ENCODE measurements around a stretch of chr10.

DNA sequence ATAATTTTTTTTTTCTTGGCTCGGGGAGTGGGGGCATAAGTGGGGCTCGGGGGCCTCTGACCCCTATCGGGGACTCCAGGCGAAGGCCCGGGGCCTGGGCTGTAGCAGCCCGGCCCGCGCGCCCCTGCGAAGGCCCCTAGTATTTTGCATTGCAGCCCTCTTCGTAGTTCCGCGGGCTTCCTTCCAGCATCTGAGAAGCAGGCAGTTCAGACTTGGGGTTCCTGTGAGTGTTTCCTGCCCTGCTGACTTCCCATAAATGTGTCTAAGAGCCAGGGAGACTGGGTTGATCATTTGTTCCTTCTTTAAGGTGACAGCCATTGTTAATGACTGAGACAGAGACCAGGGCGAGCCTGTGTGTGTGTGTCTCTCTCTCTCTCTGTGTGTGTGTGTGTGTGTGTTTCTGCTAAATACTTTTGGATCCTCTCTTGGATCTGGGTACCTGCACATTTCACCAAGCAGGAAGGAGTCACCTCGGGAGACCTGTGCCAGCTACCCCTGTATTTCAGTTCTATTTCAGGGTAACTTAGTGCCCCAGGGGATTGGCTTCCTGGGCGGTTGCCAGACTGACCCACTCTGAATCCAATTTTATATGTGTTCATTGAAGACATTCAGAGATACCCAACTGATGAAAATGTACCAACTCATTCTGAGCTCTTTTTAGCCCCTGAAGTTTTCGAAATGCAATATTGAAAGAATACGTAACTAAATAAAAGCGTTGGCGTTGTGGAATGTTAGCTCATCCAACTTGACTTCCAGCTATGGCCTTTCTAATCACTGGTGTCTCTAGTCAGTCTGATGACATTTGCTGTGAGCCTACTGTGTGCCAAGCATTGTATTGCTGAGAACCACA, 822 bp downstream of the MSRB2 start:
- PRO-cap, 2 experiments = peak in 2 of 2 experiments; most common plus-strand start position 212 of the sequence (in 1); most common minus-strand start position 192 of the sequence (in 2)

DNA sequence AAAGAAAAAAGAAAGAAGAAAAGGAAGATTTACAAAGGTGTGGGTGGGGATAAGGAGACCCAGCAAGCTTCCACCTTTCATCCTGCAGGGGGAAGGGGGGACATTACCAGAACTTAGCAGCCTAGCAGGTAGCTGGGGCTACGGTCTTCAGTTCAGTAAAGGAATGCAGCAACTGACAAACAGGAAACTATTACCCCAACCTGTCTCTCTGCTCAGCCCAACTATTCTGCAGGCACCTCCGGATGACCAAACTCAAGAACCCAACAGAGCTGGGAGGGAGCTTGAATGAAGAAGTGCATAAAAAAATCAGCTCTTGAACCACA, 18.2 kb upstream of the C10orf67 start:
- PRO-cap, 2 experiments = no peak in any of the 2 experiments

GRCh38 chr10:23432118-23433154, 6.4 kb upstream of the OTUD1 start:
- PRO-cap, 2 experiments = peak in 2 of 2 experiments; most common plus-strand start chr10:23432320 (in 1); most common minus-strand start chr10:23432244 (in 1)

DNA sequence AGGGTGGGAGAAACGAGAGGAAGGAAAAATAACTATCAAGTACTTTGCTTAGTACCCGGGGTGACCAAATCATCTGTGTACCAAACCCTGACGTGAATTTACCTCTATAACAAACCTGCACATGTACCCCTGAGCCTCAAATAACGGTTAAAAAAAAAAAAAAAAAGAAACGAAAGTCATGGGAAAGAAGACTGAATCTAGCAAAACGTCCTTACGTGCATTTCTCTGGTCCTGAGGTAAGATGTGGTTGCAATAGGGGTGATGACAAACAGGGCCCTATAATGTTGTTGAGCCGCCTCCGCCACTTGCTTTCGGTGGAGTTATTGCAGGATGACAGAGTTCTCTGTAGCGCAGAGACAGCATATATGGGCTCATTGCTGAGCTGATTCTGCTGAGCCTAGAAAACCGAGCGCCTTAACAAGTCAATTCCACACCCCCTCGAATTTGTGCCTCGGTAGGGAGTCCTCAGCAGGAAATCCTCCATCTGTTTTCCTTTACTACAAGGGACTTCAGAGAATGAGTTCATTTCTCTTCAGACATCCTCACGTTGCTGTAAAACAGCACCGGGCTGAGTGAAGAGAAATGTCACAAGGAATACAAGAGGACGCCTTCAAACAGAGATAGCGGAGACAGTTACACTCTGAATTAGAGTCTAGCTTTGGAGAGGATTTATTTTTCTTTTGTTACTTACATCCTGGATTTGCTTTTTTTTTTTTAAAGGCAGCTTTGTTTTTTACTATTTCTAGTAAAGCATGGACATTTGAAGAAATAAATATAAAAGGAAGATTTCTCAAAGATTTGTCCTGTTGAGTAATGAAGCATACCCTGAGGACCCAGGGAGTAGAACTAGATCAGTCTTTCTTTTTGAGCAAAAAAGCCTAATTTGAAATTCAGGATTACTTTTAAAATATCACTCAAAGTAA, 90.7 kb upstream of the KIAA1217 start:
- PRO-cap, 2 experiments = no peak in any of the 2 experiments

DNA sequence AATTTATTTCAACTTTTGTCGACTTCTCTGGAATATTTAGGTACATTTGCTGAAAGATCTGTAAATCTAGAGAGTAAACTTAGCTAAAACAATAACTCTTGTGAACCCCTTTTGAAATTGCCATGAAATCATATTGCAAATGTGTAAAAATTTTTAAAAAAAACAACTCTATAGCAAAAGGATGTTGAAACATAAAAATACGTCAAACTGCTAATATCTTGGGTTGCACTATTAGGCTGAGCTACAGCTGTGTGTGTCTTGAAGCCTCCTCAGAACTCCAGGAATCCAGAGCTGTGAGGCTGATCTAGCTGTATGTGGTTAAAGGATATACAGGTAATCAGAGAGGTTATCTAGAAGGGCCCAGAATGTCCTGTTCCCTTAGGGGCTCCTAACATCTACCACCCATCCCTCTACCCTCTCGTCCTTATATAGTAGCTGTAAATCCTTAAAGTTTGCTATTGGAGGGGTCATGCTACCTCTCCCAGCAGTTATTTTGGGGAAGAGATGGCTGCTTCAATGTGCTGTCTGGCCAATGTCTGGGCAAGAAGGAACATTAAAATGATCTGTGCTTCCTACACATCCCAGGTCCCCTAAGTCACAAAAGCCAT, 89.5 kb upstream of the KIAA1217 start:
- PRO-cap, 2 experiments = no peak in any of the 2 experiments

- PRO-cap, 2 experiments = no peak in any of the 2 experiments
Observed at GRCh38 chr10:24213825-24214256, 4.9 kb downstream of the KIAA1217 start.

GRCh38 chr10:24238486-24239699, 30.0 kb downstream of the KIAA1217 start:
- PRO-cap, 2 experiments = no peak in any of the 2 experiments

DNA sequence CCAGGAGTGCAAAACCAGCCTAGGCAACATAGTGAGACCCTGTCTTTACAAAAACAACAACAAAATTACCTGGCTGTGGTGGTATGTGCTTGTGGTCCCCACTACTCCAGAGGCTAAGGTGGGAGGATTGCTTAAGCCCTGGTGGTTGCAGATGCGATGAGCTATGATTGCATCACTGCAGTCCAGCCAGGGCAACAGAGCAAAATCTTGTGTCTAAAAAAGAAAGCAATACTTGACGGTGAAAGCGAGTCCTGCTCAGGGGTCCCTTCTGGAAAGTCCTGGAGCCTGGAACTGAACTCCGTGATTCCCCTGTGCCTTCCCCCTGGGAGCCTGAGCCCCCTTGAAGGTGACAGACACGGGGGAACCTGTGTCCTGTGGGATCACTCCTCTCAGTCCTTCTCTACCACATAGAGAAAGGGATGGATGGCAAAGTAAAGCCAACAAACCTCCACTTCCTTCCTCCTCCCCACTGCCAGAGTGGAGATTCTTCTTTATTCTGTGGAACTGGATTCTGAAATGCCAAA, 50.5 kb downstream of the KIAA1217 start:
- PRO-cap, 2 experiments = no peak in any of the 2 experiments

- PRO-cap, 2 experiments = no peak in any of the 2 experiments
Observed at GRCh38 chr10:24306403-24307029, 97.6 kb downstream of the KIAA1217 start.

GRCh38 chr10:24450616-24451368, 241.9 kb downstream of the KIAA1217 start:
- PRO-cap, 2 experiments = no peak in any of the 2 experiments

GRCh38 chr10:24468080-24468912, 255.4 kb downstream of the ARHGAP21 start:
- PRO-cap, 2 experiments = no peak in any of the 2 experiments

GRCh38 chr10:24484772-24485281, 238.9 kb downstream of the ARHGAP21 start:
- PRO-cap, 2 experiments = no peak in any of the 2 experiments

DNA sequence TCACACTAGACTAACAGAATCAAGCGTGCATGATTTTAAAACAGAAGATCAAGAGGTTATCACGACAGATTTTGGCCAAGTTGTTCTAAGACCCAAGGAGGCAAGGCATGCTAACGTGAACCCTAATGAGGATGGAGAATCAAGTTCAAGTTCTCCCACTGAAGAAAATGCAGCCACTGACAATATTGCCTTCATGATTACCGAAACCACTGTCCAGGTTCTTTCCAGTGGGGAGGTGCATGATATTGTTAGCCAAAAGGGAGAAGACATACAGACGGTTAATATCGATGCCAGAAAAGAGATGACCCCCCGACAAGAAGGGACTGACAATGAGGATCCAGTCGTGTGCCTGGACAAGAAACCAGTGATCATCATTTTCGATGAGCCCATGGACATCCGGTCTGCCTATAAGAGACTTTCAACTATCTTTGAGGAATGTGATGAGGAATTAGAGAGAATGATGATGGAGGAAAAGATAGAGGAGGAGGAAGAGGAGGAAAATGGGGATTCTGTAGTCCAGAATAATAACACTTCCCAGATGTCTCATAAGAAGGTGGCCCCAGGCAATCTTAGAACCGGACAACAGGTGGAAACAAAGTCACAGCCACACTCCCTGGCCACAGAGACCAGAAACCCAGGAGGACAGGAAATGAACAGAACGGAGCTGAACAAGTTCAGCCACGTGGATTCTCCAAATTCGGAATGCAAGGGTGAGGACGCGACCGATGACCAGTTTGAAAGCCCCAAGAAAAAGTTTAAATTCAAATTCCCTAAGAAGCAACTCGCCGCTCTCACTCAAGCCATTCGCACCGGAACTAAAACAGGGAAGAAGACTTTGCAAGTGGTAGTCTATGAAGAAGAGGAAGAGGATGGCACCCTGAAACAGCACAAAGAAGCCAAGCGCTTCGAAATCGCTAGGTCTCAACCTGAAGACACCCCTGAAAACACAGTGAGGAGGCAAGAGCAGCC, 180.2 kb downstream of the ARHGAP21 start:
- PRO-cap, 2 experiments = no peak in any of the 2 experiments

- PRO-cap, 2 experiments = no peak in any of the 2 experiments
Observed at GRCh38 chr10:24548684-24549022, 175.0 kb downstream of the ARHGAP21 start.

GRCh38 chr10:24643271-24644373, 80.1 kb downstream of the ARHGAP21 start:
- PRO-cap, 2 experiments = no peak in any of the 2 experiments

GRCh38 chr10:24706455-24707567, 16.9 kb downstream of the ARHGAP21 start:
- PRO-cap, 2 experiments = no peak in any of the 2 experiments

DNA sequence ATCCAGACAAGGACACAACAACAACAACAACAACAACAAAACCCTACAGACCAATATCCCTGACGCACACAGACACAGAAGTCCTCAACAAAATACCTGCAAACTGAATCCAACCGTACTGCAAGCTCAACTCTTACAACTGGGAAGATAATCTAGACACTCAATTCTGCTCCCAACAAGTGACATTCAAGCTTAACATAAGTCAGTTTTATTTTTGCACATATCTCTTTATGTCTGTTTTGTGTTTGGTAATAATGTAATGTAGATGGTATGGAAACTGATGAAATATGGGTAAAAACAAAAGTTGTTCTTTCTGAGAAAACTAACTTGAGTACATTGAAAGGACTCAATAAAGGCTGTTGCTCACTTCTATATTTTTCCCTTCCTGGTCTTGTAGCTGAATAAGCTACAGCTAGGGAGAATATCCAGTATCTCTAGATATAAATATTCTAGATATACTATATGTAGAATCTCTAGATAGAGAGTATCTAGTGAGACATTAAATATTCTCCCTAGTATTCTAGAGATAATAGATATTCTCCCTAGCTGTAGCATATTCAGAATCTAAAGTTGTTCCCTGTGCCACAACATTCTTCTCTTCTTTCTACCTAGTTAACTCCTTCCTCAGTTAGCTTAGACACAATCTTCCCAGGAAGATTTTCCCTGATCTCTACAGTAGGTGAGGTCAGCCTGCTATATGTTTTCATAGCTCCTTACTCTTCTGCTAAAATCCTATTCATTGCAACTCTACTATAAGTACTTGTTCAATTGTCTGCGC, 13.7 kb downstream of the ARHGAP21 start:
- PRO-cap, 2 experiments = no peak in any of the 2 experiments

- PRO-cap, 2 experiments = no peak in any of the 2 experiments
Observed at GRCh38 chr10:24951113-24952087, 1.0 kb downstream of the PRTFDC1 start.

GRCh38 chr10:24953226-24954160, 1.1 kb upstream of the PRTFDC1 start:
- PRO-cap, 2 experiments = no peak in any of the 2 experiments

GRCh38 chr10:24958576-24959025, 6.2 kb upstream of the PRTFDC1 start:
- PRO-cap, 2 experiments = no peak in any of the 2 experiments